Type B pancreatic cell (in vitro differentiated cells): ENCODE data around the genes POU3F4 and CENPI.

- PRO-cap = no peak
Observed at GRCh38 chrX:80631338-80631694, 178.4 kb downstream of the BRWD3 start.

DNA sequence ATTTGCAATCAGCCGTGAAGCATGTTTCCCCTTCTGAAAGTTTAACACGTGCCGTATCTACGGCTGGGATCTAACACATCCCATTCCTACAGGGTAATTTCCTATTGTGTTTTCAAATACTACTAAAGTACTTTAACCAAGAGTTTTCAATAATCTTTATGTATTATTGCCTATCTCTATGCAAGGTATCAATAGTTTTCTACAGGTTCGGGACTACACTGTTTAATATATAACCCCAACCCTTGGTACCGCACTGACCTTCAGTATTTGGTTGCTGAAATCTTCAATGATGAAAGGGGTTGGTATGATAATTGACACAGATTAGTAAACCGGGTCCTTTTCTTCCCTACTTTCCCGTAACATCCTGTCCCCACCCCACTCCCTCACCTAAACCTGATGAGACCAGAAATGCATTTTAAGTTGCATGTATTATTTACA is 825 bp upstream of the BRWD3 start:
- PRO-cap = no peak

DNA sequence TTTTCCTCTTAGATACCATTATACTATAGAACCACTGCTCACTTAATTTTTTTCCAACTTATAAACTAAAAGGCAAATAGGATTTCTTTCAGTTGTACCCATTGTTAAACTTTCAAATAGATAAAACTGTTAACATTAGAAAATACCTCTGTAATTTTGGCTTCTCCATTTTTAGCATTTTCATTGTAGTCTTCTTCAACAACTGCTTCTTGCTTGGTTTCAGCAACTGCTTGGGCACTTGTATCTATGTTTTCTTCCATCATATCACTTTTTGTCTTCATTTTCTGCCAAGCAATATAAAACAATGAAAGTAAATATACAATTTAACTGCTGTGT is 85.7 kb downstream of the HMGN5 start:
- PRO-cap = no peak

- PRO-cap = no peak
Observed at GRCh38 chrX:83507785-83508567, at the start of gene POU3F4. Gene POU3F4 (plus strand): TSS chrX:83508290.

DNA sequence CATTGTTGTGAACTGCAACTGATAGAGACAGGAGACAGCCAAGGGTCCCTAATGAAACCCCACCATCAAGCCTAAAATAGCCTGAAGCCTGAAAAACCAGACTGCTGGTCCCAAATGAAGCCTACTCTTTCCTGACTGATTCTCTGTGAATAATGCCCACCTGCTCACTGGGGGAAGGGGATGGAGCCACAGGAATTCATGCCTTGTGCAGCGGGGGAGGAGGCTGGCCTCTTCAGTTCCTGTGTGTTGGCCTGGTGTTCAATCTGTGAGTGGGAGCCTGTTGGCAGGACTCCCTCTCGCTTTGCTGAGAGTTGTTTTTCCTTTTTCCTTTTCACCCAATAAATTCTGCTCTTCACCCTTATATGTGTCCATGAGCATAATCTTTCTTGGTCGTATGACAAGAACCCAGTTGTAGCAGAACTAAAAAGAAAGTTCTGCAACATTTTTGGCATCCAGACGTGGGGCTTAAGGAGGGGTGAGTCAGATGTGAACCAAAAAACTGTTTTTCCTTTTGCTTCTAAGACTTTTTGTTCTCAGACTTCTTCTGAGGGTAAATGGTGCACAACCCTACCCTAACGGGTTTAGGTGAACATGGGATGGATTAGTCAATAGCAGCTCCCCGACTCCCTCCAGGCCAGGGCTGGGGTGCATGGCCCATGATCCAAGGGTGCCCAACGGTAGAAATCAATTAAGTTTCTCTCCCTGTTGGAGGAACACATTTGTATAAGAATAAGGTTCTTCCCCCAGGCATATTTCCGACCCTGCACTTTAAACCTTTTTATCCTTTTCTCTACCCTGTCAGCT is 235.3 kb upstream of the HDX start:
- PRO-cap = no peak

DNA sequence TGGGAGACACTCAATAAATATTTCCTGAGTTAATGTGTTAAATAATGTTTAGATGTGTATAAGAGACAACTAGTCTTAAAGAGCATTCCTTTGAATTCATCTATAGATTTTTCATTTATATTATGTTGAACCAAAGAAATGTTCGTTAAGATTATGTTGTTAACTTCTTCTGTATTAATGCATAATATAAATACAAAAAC is 349.7 kb downstream of the TGIF2LX start:
- PRO-cap = no peak

- PRO-cap = no peak
Observed at GRCh38 chrX:93167394-93167702, 506.0 kb downstream of the NAP1L3 start.

DNA sequence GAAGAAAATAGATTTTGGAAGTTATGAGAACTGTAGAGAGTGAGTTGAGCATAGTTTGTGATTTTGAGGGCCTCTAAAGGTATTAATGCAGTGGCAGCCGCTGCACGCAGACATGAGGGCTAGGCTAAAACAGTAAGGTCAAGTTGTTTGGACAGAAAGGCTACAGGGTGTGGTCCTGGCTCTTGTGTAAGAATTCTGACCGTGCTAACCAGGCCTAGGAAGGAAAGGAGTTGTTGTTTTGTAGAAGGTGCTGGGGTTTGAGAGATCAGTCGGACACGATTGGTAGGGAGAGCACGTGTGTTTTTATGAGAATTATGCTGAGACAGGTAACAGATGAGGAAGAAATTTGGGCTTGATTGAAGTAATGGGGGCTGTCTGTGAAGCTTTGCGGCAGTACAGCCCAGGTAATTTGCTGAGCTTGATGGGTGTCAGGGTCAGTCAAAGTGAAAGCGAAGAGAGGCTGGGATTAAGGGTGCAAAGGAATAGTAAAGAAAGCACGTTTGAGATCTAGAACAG is 1026.9 kb downstream of the FAM133A start:
- PRO-cap = no peak

DNA sequence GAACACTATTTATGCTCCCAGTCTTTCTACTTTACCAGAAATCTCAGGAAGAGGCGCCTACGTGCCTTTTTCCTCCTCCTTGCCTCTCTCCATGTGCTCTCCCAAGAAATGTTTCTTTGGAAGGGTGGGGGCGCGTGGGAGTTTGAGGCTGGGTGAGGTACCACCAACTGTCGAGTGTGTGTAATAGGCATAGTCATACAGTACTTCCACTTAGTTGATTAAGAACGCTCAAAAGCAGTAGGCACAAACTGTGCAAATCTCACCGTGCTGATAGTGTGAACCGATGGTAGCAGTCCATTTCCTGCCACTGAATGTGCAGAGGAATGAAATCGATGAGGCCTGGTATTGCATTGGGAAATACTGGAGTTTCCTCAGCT is 998 bp downstream of the DIAPH2 start:
- PRO-cap = unidirectional peak, minus-strand start at position 309 of the sequence

- PRO-cap = no peak
Observed at GRCh38 chrX:97261698-97262932, 378.4 kb downstream of the RPA4 start.

GRCh38 chrX:97437276-97438142 is 553.8 kb downstream of the RPA4 start:
- PRO-cap = no peak

DNA sequence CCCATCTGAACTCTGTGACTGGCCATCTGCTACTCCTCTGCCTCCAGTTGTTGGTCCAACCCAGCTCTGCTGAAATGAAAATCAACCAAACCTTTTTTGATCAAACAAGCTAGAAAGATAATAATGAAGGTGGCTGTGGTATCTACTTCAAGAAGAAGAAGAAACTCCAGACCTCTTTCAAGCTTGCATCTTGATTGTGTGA is 66.3 kb upstream of the PCDH19 start:
- PRO-cap = no peak

DNA sequence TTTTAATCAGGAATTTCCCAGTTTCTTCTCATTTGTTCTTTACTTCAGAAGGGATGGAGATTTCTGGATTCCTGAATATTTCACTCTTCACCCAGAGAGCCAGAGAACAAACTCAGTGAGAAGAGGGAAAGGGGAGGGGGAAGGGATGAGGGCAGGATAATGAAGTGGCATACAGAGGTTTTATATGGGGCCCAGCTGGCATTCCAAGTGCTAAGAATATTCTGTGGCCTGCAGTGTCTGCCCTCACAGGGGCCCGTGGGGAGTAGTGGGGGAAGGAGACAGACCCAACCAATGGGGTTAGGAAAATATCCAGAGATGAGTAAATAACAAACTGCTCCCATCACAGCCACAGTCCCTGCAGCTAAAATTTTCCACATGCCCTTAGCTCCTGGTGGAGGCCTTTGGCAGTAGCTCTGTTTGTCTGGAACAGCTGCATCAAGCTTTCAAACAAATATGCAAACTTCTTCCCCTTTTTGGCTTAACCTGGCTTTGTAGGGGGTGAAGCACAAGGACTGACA is 3.0 kb downstream of the SRPX2 start:
- PRO-cap = no peak

GRCh38 chrX:100648804-100649023 is 4.7 kb downstream of the SRPX2 start:
- PRO-cap = no peak

- PRO-cap = no peak
Observed at GRCh38 chrX:100649509-100650279, 5.7 kb downstream of the SRPX2 start.

GRCh38 chrX:100741082-100741711 is 9.3 kb upstream of the SYTL4 start:
- PRO-cap = unidirectional peak, plus-strand start at chrX:100741507

GRCh38 chrX:100948577-100949058 is 19.9 kb upstream of the XKRX start:
- PRO-cap = no peak

DNA sequence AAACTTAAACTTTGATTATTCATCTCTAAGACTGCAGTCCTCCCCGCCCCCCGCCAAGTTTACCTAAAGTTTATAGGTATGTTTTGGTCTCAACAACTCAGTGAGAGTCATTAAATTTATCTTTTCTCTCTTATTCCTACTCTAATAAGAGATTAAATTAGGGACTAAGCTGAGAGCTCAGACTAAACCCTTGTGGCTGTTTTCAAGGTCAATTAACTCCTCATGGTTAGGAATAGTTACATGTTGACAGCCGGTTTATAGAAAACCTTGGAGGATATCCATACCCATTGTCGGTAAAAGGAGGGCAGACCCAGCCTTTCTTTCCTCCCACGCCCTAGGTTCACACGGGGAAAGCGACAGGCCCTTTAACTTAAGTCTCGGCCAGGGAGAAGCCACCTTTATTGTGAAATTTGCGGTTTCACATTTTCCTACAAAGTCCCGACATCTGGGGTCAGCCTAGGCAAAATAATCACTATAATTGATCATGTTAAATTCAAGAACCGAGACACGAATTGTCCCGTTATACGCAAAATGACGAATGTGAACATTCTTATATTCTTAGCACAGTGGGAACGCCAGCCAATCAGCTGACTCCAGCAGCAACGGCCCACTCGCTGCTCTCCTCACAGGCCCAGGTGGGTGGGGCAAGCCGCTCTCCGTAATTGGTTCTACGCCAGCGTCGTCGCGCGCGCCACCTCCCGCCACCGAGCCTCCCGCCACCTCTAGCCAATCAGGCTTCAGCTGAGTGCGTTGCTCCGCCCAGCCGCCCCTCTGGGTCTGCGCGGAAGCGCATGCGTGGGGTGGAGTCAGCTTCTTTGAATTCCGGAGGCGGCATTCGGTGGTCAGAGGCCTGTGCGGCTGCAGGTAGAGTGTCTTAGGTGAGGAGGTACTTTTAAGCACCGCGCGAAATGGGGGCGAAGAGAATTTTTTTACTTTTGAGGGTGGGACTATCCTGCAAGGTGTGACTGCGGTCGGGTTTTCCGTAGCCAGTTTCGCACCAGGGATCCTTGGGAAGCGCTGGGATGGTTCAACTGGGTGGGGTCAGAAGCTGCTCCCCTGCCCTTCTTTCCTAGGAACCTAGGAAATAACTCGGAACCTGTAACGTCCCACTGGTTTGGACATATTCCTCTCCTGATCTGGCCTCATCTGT is at the start of gene CENPI:
Gene CENPI (plus strand): TSS at position 834 of the 1,150 bp plus-strand sequence.
- PRO-cap = bidirectional peak, plus-strand start at position 834 of the sequence, minus-strand start at position 613 of the sequence

- PRO-cap = no peak
Observed at GRCh38 chrX:101412150-101413295, 4.5 kb downstream of the HNRNPH2 start.

DNA sequence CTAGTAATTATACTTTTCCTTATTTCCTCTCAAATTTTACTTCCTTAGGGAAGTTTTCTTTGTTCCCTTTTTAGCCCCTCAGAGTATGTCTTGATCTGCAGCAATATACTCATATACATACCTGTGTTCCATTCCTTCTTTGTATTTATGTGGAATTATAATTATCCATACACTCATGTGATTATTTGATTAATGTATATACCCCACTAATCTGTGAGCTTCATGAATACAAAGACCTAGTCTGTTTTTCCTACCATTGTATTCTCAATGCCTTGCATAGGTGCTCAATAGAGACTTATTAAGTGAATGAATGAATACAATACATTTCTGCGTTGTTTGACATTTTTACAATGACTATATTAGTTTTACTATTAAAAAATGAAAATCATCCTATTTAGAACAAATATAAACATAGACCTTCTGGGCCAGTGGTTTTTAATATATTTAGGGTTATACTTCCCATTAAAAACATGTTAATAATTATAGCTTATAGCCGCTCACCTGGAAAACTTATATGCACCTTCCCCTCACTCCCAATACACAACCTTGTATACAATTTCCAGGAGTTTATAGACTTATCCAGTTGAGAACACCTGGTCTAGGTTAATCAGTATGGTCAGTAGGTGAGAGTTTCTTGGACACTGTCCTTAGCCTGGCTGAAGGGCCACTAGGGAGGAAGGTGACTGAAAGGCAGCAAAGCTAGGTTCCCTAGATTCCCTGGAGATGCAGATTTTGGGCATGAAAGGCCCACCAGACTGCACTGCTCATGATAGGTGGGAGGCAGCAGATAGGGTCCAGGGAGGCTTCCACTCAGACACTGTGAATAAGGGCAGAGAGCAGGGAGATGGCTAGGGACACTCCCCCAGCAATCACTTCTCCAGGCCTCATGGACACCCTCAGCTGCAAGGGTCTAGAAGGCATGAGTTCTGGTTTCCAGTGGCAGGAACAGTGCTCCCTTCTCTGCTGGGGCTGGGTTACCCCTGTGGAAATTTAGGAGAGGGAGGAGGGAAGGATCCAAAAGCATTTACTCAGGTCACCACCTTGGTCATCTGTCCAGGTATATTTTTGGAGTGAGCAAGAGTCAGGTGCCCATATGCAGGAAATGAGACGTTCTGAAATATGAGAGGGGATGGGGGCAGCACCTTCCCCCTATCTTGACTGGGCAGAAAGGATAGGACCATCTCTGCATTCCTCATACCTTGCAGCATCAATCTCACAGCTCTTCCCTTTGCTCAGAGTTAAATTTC is 16.4 kb downstream of the ARMCX3 start:
- PRO-cap = no peak